HGPS cell (cell line): ENCODE measurements around the gene WFDC5.

DNA sequence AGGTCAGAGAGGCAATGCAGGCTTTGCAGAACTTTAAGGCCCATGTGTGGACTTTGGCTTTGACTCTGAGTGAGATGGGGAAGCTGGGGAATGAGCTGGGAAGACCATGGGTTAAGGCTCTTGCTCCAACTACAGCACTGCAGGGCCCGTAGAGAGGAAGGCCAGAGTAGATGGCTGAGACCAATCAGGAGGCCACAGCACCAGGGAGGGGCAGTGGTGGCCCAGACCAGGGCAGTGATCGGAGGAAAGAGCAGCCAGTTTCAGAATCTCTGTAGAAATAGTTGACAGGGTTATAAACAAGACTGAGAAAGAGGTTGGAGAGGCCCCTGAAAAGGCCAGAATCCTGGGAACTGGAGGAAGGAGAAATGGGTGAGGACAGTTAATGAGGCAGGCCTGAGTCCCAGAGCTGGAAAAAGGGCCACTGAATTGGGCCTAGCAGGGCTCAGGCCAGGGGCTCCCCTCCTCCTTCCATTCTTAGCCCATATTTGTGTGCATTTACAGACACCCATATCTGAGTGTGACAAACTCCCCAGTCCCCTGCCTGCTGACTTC is 18.0 kb downstream of the ADA start:
- RRBS = no CpG with 5 or more reads among the region's 2 CpGs

GRCh38 chr20:44637264-44638101 is 14.0 kb downstream of the ADA start:
- RRBS = no CpG with 5 or more reads among the region's 9 CpGs

DNA sequence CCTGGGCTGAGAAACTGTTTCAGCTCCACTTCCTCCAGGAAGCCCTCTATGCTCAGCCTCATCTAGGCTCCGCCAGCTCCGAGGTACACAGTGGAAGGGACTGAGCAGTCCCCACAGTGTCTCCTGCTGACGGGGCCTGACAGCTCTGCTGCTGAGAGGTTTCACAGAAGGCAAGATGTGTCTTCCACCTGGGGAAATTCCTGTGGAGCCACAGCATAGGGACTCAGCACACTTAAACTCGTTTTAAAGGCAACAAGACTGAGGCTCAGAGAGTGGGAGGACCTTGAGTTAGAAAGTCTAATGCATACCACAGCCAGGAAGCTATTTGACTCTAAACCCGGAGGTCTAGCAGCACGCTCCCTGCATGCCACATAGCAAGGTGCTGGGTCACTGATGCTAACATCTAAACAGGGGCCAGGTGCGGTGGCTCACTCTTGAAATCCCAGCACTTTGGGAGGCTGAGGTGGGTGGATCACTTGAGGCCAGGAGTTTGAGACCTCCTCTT is 6.8 kb downstream of the ADA start:
- RRBS = no CpG with 5 or more reads among the region's 7 CpGs

DNA sequence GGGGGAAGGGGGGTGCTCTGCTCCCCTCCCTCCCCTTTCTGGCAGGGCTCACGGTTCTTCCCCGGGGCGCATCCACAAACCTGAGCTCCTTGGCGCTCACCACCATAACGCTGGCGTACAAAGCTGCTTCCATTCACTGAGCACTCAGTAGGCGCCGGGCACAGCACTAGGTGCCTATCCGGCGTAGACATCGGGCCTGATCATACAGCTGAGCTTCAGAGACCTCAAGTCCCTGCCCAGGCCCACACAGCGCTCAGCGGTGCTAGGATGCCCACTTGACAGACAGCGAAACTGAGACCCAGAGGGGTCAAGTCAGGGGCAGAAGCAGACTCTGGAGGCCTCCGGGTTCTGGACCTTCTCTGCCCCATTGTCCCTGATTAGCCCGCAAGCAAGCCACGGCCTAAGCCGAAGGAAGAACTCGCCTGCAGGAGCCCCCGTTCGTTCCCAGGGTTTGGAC is 433 bp downstream of the ADA start:
- RRBS = 60% methylated on average over 6 of the region's 21 CpGs

GRCh38 chr20:44695401-44696310 is 19.5 kb upstream of the CCN5 start:
- RRBS = no CpG with 5 or more reads among the region's 2 CpGs

- RRBS = 12% methylated on average over 13 of the region's 26 CpGs
Observed at GRCh38 chr20:44809245-44809870, 988 bp downstream of the RIMS4 start.

DNA sequence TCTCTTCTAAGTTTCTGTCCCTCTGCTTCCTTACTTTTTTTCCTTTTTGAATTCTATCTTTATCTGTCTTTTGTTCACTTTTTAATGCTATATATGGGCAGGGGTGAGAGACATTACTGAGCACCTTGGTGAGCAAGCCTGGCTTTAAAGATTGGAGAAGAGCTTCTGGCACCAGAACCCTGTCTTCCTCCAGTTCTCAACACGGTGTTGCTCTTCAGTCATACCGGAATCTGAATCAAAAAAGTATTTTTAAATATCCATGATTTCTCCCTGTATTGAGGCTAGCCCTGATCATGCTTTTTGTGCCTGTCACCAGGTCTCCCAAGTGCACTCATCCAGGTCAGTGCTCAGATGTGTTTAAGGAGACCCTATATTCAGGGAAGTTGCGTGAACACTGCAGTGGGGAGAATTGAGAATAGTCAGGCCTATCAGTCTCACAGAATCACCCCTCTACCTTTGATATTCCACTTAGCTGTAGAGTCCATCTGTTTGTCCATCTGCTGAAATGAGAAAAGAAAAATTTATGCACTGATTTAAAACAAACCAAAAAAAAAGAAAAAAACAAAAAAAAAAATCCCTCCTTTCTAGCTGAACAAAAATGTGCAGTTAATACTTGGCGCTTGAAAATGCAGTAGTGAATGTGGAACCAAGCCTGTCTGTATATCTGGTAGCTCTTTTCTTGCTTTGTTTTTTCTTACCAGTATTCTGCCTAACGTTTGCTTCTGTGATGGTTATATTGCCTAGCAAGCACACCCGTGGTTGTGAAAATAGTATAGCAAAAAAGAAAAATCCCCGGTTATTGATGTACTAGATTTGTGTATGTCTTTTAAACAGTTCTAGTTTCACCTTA is 2.0 kb upstream of the PABPC1L start:
- RRBS = no CpG with 5 or more reads among the region's 7 CpGs

DNA sequence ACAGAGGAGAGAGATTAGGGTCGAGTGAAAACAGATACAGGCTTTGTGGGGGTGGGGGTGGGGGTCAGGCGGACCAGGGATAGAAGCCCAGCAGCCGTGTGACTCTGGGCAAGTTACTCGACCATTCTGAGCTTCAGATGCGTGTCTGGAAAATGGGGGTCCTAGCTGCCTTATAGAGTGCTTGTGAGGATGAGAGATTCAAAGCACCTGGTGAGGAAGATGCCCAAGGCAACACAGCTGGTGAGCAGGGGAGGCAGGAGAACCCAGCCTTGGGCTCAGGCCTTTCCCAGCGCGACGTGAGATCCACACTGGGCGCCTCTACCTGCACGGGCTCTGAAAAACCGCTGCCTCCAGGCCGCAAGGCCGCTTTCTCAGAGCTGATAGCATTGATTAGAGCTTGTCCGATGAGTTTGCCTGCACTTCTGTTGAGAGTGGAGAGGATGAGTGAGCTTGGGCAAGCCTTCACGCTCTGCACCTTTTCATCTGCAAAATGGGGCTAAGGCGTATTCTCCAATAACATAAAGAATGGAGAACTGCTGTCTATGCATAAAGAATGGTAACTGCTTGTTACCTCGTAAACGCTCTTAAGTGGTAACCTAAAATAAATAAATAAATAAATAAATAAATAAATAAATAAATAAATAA is 799 bp downstream of the PABPC1L start:
- RRBS = no CpG with 5 or more reads among the region's 18 CpGs

DNA sequence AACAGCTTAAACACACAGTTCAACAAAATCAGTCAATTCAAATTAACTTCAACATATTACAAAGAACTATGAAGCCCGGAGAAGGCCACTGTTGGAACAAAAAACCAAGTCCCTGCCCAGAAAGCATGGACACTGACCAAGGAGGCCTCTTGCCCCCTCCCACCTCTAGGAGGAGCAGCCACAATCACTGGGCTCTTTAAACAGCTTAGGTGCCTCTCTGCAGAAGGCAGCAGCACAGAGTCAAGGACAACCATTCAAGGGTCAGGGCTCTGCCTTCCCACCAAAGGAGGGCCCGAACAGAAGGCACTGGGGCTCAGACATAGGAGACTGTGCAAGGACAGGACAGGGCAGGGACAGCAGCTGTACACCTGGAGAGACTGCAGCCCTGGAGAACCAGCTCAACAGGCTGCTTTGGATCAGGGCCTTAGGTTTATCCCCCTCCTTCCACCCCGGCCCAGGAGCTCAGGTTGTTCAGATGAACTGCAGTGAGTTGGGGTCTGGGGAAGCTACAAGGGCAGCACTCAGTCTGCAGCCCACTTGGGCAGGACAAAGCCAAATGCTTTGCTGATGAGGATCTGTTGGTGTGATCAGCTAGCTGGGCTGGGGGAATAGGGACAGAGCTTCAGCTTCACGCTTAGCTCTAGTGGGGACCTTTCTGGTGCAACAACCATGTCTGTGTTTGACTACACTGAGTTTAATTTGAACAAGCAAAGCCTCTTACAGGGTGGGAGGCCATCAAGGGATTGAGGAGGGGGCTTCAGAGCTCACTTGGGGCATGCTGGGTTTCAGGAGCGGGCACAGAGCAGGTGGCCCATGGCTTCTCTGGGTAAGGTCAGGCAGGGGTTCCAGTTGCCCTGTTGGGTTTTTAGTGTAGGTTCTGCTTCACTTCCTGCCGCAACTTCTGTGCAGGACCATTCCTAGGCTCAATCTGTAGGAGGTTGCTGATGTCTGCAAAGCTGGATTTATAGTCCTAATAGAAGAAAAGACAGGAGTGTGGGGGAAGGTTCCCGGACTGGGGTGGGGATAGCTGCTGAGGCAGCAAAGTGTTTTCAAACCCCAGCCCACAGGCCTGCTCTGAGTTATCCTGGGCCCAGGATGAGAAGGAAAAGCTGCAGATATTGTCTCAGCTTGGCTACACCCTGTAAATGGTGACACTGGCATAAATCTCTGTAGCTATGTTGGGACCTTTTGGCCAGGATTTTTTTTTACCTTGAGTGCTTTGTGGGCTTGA is 17.5 kb downstream of the TOMM34 start:
- RRBS = no CpG with 5 or more reads among the region's 7 CpGs

DNA sequence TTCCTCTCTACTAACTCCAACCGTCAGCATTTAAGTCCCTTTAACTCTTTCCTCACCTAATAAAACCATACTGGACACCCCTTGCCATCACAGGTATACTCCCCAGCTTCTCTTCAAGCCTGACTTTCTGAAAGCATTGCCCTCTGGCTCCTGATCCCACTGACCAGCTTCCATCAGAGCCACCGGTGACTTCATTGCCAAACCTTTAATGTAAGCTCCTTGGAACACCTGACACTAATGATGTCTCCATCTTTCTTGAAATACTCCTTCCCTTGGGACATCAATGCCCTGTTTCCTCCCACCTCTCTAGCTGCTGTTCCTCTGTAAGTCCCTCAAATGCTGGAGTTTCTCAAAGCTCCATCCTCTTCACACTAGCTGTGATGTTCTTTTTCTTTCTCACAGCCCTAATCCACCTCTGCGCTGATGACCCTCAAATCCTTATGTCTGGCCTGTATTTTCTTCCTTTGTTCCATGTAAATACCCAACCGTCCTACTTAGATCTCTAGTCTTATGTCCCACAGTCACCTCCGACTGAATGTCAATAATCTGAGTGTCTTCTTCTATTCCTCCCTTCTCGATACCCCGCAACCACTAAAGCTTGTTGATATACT is 7.0 kb downstream of the TOMM34 start:
- RRBS = no CpG with 5 or more reads among the region's 7 CpGs

- RRBS = no CpG with 5 or more reads among the region's 8 CpGs
Observed at GRCh38 chr20:45114945-45115633, at the start of gene WFDC5. Gene WFDC5 (minus strand): TSS chr20:45115174.

DNA sequence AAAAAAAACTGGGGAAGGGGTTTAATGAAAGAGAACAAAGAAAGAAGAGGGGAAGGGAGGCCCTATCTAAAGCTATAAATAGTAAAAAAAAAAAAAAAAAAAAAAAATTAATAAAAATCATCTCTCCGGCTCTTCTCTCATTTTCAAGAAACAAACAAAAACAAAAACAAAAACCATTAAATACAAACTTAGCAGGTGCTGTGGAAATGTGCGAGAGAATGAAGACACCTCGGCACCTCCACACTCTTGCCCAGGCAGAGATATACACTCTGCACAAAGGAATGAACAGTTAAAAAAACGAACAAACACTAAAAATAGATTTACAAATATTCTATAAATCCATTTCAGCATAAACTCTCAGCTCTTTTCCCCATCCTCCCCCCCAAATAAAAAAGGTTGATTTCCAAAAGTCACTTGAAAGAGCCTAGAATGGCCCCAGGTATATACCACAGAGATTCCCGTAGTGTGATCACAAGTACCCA is 18.2 kb upstream of the MATN4 start:
- RRBS = no CpG with 5 or more reads among the region's 5 CpGs

DNA sequence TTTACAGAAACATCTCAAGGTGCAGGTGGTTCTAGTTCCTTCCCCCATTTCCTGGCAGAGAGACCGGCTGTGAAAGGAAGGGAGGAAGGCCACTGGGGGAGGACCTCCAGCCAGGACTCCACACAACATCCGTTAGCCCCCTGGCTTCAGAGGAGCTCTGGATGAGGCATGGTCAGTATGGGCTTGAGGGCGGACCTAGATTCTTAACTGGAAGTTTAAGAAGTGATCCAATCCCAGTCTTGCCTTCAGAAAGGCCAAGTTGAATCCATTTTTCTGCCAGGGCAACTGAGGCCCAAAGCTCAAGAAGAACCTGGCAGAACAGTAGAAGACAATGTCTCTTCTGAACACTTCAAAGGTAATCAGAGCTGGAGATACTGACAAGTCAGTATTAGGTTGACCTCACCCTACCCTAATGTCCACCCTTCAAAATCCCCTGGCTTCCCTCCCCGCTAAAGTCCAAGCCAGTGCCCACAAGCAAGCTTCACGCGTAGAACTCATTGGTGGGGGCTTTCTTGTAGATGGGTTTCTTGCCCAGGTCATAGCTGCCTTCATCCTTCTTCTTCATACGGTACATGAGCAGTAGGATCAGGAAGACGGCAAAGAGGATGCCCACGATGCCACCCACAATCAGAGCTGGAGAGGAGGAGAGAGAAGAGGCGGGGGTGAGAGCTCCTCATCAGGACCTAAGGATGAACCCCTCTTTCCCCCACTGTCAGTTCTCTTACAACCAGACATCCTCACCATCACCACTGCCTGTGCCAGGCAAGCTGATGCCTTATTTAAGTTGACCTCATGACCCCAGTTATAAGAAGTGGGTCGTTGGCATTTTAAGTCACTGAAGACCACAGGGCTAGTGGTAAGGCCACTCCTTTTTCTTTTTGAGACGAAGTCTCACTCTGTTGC is 18.9 kb upstream of the MATN4 start:
- RRBS = no CpG with 5 or more reads among the region's 12 CpGs

DNA sequence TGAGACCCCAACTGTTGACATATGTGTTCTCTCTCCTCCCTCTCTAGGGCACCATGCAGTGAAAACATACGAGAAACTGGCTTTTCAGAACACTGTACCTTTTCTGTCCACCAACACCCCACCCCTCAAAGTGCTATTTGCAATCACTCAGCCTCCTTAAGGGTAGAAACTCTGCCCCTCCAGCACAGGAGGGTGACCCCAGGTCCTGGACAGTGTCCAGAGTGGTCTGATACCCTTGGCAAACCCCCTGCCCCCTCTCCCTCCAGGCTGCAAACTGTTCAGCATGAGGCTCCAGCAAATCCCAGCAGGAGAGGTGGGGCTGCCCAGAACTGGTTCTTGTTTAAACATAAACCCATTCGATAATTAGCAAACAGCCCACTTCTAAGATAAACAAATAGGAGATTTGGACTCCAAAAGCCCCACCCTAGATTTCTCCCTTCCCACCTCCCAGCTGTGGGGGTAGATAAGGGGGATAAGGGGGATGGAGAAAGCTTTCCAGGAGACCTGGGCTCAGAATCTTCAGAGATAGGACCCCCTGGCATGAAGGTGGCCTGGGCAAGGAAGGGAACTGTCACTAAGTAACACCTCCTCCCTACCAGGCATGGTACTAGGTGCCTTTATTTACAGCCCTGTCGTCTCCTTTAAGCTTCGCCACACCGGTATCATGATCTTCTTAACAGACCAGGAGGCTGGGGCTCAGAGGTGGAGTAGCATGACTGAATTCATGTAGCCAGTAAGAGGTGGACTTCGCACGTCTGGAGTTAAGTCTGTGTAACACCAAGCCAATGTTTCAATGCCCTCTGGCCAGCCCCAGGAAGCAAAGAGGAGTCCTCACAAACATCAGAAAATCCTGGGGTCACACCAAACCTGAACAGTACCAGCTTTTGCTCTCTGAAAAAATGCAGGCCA is 4.8 kb downstream of the SDC4 start:
- RRBS = no CpG with 5 or more reads among the region's 7 CpGs

GRCh38 chr20:45410614-45411534 is 2.8 kb downstream of the DBNDD2 start:
- RRBS = no CpG with 5 or more reads among the region's 13 CpGs

- RRBS = no CpG with 5 or more reads among the region's 15 CpGs
Observed at GRCh38 chr20:45834729-45835453, 1.3 kb downstream of the SNX21 start.

DNA sequence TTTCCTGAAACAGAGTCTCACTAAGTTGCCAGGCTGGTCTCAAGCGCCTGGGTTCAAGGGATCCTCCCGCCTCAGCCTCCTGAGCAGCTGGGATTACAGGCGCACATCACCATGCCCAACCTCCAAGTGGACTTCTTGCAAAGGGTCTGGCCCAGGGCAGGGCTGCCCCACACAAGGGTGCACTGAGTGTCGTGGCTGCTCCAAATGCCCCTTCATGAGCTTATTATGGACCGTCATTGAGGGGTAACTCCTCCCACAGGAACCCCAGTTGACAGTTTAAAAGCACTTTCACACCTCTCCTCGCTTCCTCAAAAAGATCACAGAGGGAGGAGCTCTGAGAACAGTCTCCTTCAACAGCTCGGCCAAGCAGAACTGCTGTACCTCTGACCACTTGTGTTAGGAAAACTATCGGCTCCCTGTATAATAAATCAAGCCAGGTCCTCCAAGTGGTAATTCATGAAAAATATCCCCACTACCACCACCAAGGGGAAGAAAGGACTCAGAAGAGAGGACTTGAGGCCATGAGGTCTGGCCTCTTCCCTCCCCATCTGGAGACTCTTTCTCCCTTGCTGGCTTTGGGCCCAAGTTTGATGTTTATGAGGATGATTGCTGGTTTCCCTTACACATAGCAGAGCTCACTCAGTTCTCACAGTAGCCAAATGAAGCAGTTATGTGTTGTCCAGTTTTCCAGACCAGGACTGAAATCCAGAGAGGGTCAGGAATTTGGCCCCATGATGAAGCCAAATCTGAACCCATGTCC is 8.6 kb downstream of the SNX21 start:
- RRBS = no CpG with 5 or more reads among the region's 8 CpGs

- RRBS = no CpG with 5 or more reads among the region's 9 CpGs
Observed at GRCh38 chr20:45842977-45843576, 9.5 kb downstream of the SNX21 start.

DNA sequence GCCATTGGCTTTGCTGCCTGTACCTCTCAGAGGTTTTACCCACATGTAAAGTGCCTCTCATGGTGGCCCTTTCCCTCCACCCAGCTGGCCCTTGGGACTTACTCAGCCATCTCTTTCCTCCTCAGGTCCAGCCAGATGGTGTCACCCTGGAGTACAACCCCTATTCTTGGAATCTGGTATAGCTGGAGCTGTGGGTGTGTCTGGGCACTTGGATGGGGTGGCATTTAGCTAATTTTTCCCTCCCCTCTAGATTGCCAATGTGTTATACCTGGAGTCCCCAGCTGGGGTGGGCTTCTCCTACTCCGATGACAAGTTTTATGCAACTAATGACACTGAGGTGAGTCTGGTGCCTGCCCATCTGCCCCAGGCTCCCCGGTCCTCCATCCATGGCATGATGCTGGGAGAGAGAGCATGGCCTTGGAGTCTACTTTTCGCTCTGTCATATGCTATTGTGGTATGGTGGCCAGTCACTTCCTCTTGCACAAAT is 1.1 kb downstream of the CTSA start:
- RRBS = no CpG with 5 or more reads among the region's 3 CpGs

GRCh38 chr20:45894617-45895167 is 3.6 kb downstream of the CTSA start:
- RRBS = no CpG with 5 or more reads among the region's 14 CpGs